Adrenal gland (tissue), 7 donors: ENCODE results near the gene TPRG1.

DNA sequence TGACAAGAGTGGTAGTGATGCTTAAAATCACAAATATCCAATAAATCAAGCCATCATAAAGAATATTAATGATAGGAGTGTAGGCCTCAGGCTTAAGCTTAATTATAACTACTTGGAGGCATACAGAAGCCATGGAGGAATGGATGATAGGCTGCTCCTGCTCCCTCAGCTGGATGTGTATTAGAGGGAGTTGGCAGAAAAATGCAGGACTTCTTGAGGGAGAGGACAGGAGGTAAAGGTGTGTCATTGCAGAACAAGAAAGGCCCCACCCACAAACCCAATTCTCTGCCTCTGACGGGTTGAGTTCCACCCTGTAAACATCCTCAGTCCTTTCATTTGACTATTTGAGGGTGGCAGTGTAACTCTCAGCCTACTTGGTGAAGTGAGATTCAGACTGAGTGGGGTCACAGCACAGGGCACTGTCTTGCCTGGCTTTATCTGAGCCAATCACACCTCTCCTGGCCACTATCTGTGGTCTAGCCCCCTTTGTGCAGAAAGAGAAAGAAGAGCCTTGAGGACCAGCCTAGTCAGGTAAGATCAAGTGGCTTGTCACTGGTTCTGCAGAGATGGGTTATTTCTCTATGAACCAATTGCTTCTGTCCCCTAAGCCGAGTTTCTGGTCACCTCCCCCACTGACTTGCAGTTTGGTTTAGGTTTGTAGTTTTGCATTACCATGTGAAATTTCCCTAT is at the start of gene TPRG1:
TSS of gene TPRG1 (plus strand) at position 371 of the 690 bp plus-strand sequence.
- PRO-cap, 3 experiments: no peak in any of the 3 experiments
- RAMPAGE, long total RNA, 4 experiments: no peak in any of the 4 experiments
- RRBS: no CpG with 5 or more reads among the region's 2 CpGs

DNA sequence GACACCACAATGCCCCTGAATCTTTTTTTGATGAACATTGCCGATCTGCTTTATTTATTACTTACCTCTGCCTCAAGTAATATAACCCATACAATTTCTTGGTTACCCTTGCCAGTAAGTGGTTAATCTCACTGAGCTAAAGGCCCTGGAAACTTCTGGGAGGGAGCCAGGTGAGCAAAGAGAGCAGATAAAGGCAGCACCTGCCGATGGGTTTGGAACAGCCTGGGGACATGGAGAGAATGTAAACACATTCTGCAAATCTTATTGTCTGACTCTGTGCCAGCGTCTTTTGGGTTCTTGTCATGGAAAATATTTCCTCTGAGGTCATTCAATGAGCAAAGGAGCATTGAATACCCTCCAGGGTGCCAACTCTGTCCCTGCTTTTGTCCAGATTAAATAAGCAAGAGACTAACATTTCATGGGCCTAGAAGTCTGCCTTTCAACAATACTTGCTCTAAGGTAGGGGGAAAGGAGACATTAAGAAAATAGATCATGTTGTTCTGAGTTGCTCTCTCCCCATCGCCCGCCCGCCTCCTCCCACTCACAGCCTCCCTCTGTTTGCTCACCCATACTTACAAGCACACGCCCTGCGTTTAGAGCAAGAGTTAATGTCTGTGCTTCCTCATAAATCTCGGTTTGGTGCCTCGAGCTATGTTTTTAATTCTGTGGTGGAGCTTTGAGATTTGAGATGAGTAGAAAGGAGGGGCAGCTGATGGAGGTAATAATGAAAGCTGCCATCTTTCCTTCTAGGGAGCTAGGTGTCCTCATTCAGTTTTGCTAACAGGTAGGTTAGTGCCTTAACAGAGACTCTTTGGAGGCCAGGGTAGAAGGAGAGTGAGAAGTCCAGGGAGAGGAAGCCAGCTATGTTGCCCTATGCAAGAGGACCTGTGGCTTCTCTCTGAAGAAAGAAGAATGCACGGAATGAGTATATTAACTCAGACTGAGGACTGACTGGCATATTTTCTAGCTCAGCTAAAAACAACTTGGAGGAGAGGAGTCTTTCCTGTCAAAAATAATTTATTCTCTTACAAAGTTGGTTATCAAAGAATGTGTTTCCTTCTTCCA is 132.9 kb downstream of the TPRG1 start:
- PRO-cap, 3 experiments: no peak in any of the 3 experiments
- RAMPAGE, long total RNA, 4 experiments: no peak in any of the 4 experiments
- RRBS: no CpG with 5 or more reads among the region's 11 CpGs

GRCh38 chr3:189355992-189356326 is 184.2 kb downstream of the TPRG1 start:
- PRO-cap, 3 experiments: no peak in any of the 3 experiments
- RAMPAGE, long total RNA, 4 experiments: no peak in any of the 4 experiments
- RRBS: no CpG with 5 or more reads among the region's 4 CpGs

DNA sequence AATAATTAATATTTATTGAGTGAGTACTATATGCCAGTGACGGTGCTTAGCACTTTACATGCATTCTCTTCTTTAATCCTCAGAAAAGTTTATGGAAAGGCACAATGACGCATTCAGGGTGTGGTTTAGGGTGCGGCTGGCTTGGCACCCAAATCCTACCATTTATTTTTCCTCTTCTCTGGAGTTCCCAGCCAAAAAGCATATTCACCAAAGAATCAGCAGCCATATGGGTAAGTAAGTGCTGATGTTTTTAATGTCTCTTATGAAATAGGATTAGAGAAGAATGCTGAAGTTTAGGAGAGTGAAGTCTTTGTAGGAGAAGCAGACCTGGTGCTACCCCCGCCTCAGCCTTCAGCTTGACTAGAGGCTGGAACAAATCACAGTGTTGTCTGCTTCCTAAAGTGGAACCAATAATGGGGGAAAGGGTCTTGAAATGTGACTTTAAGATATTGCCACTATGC is 140.3 kb upstream of the TP63 start:
- PRO-cap, 3 experiments: no peak in any of the 3 experiments
- RAMPAGE, long total RNA, 4 experiments: no peak in any of the 4 experiments
- RRBS: no CpG with 5 or more reads among the region's 4 CpGs

DNA sequence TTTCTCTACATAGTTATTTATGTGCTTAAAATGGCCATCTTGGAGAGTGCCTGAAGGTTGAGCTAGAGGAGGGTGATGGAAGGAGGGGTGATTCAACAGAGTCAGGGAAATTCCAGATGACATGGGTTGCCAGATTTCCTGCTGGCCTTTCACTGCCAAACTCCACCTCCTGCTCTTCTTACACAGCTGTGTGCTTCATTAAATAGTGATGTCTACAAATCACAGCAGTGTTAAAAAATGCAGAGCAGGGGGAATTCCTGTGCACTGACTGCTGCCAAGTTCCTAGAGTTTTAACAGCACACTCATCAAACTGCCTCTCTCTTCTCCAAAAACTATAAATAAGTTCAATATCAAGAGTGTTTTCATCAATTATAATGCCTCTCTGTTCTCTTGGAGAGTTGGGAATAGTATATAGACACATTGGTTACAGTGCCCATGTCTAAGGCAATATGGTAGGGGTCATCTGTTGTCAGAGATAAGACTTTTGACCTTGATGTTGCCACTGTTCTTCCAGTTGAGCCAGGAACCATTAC is 79.5 kb downstream of the TP63 start:
- PRO-cap, 3 experiments: no peak in any of the 3 experiments
- RAMPAGE, long total RNA, 4 experiments: no peak in any of the 4 experiments

DNA sequence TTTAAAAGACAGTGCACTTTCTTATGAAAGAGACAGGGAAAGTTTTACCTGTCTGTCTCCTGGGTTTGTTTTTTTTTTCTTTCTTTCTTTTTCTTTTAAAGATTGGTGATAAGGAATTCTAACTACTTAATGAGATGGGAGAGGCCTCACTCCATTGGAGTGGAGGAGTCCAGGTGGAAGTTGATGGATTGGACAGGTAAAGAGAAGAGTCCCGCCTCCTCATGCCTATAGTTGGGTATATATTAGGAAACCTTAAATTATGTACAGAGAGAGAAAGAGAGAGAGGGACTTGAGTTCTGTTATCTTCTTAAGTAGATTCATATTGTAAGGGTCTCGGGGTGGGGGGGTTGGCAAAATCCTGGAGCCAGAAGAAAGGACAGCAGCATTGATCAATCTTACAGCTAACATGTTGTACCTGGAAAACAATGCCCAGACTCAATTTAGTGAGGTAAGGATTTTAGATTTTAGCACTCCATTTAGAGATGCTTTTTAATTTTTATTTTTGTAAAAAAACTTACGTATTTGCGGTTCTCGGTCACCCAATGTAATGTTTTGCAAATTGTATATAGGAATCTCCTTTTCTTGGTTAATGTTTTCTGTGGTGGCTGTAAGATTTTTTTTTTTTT is 158.3 kb downstream of the TP63 start:
- PRO-cap, 3 experiments: no peak in any of the 3 experiments
- RAMPAGE, long total RNA, 4 experiments: no peak in any of the 4 experiments
- RRBS: no CpG with 5 or more reads among the region's 5 CpGs

DNA sequence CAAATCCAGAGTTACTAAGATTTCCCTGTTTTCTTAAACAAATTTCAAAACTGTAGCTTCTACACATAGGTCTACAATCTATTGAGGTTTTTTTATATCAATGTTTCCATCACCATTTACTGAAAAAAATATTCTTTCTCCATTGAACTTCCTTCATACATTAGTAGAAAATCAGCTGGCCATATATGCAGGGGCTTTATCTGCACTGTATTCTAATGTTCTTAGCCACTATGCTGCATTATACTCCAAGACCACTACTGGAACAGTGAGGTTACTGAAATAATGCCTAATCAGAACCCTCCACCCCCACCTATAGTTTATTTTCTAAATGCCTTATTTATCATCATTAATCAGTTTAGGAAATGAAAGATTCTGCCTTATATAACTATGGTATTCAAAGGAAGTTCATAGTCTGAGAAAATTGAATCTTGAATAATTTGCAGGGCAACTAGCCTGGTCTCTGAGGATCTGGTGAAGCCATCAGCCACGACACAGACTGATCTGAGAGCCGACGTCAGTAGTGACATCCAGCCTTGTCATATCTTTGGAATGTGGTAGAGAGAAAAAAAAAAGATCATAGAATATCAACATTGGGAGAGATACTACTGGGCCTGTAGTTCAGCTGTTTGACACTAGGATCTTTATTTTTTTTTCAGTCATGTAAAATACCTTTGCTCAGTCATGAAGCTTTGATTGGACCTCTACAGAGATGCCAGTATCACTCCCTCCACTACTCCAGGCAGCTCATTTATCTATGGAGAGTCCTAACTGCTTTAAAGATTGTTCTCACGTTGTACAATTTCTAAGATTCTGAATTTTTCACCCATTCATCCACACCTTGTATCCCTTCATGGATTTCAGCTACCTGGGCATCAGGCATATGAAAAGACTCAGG is 66.6 kb downstream of the P3H2 start:
- PRO-cap, 3 experiments: peak in 1 of 3 experiments; most common minus-strand start position 498 of the sequence (in 1)
- RAMPAGE, long total RNA, 4 experiments: no peak in any of the 4 experiments
- RRBS: no CpG with 5 or more reads among the region's 4 CpGs

DNA sequence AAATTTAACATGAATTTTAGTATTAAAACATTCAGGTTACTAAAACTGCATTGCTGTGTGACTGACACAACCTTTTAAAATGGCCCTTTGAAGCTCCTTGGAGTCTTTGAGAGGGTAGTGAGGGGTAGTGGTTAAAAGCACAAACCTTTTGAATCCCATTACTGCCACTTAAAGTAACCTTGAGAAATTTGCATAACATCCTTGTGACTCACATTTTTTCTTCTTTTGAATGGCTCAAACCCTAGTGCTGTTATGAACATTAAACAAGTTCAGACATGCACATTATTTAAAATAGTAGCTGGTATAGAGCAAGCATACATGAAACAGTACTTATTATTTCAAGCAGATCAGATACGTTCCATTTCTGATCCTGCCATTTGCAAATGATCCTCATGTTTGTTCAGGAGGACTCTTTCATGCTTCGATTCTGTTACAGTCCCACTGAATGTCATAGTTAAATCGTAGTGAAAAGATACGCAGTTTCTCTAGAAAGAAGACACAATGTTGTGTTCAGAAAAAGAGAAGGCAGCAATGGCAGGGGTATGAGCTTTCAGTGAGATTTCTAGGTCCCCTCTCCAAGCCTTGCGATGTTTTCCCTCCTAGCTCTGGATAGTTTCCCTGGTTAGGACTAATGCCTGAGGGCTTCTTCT is 3.8 kb upstream of the CLDN1 start:
- PRO-cap, 3 experiments: no peak in any of the 3 experiments
- RAMPAGE, long total RNA, 4 experiments: no peak in any of the 4 experiments
- RRBS: no CpG with 5 or more reads among the region's 5 CpGs

GRCh38 chr3:190560329-190561020 is 46.6 kb downstream of the IL1RAP start:
- PRO-cap, 3 experiments: no peak in any of the 3 experiments
- RAMPAGE, long total RNA, 4 experiments: no peak in any of the 4 experiments
- RRBS: no CpG with 5 or more reads among the region's 11 CpGs

DNA sequence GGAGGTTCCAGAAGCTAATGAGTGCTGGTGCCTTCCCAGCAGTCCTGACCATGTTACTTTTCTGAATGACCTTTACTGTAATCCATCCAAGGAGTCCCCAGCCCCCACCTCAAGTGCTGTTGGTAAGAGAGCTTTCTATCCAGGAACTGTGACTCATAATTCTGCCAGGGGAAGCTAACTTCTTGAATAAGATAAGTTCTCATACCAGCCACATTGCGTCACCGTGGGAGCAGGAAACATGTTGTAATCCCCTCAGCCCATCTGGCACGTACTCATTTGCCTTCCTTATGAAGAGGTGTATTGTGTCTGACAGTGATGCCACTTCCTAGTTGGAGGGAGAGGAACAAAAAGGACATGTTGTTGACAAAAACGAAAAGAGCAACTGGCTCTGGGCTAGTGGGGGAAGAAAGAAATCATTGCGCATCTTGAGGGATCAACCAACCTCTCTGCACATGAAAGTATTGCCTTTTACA is 52.5 kb downstream of the IL1RAP start:
- PRO-cap, 3 experiments: no peak in any of the 3 experiments
- RAMPAGE, long total RNA, 4 experiments: no peak in any of the 4 experiments
- RRBS: no CpG with 5 or more reads among the region's 5 CpGs

DNA sequence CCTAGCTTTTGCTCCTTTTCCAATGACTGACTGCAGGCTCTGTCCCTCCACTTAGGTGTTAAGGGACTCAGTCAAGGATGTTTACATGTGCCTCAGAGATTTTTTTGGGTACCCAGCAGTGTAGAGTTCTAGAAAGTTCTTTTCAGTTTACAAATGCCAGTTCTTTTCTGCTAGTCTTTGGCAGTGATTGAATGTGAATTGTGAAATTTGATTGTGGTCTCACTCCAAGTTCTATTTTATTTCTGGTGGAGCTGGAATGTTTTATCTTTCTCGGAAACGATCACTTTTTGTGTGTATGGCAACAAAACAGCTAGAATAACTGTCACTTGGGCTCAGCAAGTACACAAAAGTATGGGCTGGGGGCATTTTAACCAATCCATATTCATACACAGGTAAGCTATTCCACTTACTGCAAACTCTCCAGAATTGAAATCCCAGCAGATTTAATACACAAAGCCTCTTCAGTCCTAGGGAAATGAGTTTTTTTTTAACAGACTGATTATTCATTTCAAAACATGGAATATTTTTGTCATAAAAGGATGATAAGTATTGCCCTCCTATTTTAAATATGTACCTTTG is 60.7 kb downstream of the IL1RAP start:
- PRO-cap, 3 experiments: no peak in any of the 3 experiments
- RAMPAGE, long total RNA, 4 experiments: no peak in any of the 4 experiments
- RRBS: no CpG with 5 or more reads among the region's 2 CpGs

DNA sequence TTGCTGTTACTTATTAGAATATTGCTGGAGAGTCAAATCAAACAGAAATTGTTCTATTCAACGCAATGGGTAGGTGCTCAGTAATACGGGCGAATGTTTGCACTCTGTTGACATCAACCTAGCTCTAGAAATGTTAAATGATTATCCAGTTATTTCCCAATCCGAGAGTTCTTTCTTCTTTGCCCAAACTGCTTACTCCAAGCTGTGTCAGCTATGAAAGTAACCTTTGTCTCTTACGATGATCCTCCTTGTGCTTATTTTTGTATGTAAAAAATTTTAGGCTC is 50.4 kb downstream of the GMNC start:
- PRO-cap, 3 experiments: no peak in any of the 3 experiments
- RAMPAGE, long total RNA, 4 experiments: no peak in any of the 4 experiments
- RRBS: no CpG with 5 or more reads among the region's 5 CpGs

DNA sequence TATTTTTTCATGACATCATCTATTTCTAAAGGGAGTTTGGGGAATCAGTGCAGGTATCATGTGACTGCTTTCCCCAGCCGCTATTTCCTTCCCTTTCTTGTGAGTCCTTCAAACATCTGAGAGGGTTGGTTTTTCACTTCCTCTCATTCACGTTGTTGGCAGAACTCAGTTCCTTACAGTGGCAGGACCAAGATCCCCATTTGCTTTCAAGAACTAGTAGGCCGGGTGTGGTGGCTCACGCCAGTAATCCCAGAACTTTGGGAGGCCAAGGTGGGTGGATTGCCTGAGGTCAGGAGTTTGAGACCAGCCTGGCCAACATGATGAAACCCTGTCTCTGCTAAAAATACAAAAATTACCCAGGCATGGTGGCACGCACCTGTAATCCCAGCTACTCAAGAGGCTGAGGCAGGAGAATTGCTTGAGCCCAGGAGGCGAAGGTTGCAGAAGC is 47.1 kb downstream of the OSTN start:
- PRO-cap, 3 experiments: no peak in any of the 3 experiments
- RAMPAGE, long total RNA, 4 experiments: no peak in any of the 4 experiments
- RRBS: no CpG with 5 or more reads among the region's 6 CpGs

DNA sequence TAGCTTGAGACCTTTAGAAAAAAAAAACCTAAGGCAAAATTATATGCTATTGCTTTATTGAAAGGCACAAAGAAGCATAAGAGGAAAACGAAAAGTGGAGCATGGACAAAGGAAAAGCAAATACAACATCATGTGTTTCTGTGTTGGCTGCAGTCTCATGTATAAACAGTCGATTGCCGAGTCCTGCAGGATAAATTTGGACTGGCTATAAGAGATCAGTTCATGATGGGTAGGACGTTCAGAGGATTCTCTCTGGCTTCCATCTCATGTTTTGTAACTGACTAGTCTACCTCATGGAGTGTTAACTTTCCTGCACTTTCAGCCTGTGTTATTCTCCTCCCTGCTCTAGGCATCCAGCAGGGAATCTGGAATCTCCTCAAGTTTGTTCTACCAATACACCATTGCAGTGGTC is 21.8 kb upstream of the CCDC50 start:
- PRO-cap, 3 experiments: no peak in any of the 3 experiments
- RAMPAGE, long total RNA, 4 experiments: no peak in any of the 4 experiments
- RRBS: no CpG with 5 or more reads among the region's 4 CpGs

DNA sequence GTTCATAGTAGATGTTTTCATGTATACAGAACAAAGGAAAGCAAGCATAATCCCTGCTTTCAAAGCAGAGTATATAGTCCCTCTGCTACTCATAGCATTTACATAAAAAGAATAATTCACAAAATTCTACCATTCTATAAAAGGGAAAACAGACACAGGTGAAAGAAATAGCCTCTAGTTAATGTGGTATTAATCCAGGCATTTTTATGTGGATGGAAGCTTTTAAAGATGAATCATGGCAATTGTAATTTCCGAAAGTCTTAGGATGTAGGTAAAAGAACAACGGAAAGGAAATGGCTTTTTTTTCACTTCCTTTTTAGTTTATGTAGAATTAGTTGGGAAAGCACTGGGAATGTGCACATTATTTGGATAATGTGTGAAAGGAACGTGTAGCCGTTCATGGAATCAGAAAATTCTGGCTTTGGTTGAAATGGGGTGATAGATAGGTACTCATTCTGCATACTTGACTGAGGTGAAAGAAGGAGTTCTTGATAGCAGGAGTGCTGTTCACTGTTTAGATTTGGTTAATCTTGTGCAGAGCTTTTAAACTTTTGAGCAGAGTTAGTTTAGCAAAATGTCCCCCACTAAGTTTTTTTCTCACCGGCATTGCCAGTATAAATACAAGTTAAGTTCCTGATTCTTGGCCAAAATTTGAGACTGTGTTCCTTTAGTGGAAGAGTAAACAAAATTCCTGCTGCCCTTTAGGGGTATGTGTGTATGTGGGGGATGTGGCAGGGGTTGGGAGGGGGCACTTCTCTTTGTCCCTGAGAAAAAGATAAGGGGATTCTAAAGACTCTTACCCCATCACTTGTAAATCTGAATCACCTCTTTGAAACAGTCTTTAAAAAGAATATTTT is 20.2 kb upstream of the UTS2B start:
- PRO-cap, 3 experiments: no peak in any of the 3 experiments
- RAMPAGE, long total RNA, 4 experiments: no peak in any of the 4 experiments
- RRBS: no CpG with 5 or more reads among the region's 5 CpGs

DNA sequence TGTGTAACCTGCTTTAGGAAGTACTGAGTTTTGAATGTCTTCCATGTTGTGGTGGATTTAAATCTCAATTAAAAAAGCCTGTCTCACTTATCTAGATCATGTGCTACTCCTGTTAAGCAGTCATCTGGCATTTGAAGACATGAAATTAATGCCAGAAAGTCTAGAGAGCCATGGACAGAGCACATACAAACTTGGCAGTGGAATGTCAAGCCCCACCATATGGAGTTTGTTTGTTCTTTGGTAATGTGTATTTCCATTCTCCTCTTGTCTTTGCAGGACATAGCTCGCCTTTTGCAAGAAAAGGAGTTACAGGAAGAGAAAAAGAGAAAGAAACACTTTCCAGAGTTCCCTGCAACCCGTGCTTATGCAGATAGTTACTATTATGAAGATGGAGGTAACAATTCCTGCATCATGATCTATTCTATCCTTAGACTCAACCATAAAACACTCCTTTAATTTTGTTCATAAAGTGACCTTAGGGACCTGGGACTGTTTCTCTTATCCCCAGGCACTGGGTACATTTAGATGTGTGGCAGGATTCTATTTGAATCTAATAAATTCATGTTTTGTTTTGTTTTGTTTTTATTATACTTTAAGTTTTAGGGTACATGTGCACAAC is 39.4 kb upstream of the UTS2B start:
- PRO-cap, 3 experiments: no peak in any of the 3 experiments
- RAMPAGE, long total RNA, 4 experiments: start-site peak on the plus strand in 1 of 4 experiments, centred at positions 183 to 336 of the sequence, 5 to 29 reads per replicate
- RRBS: no CpG with 5 or more reads among the region's 2 CpGs

GRCh38 chr3:192514421-192515008 is 212.8 kb downstream of the FGF12 start:
- PRO-cap, 3 experiments: no peak in any of the 3 experiments
- RAMPAGE, long total RNA, 4 experiments: no peak in any of the 4 experiments
- RRBS: 4% methylated on average over 14 of the region's 47 CpGs

DNA sequence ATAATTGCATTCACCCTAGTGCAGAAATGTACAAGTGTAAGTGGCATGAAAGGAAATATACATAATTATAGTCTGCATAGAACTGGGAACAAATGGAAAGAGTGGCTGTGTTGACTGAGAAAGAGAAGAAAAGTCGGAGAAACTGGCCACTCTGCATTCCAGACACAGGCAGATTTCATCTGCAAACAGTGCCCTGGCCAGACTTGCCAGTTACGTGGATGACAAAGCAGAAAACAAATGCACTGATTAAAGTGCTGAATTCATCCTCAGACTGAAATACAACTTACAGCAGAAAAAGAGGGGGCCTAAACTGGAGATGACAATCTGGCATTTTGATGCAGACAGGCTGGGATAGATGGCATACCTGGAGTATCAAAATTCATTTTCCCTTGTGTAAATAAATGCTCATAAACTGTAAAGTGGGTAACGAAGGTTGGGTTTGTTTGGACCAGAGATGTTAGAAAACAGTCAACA is 129.8 kb downstream of the FGF12 start:
- PRO-cap, 3 experiments: no peak in any of the 3 experiments
- RAMPAGE, long total RNA, 4 experiments: no peak in any of the 4 experiments
- RRBS: no CpG with 5 or more reads among the region's 3 CpGs

GRCh38 chr3:192636408-192637540 is 90.6 kb downstream of the FGF12 start:
- PRO-cap, 3 experiments: no peak in any of the 3 experiments
- RAMPAGE, long total RNA, 4 experiments: no peak in any of the 4 experiments
- RRBS: no CpG with 5 or more reads among the region's 8 CpGs

GRCh38 chr3:192867631-192868433 is 49.8 kb downstream of the MB21D2 start:
- PRO-cap, 3 experiments: no peak in any of the 3 experiments
- RAMPAGE, long total RNA, 4 experiments: no peak in any of the 4 experiments
- RRBS: no CpG with 5 or more reads among the region's 8 CpGs